Cardiac atrium fibroblast (primary cell): Measurements from ENCODE around the genes C2orf42 and TEX261.

DNA sequence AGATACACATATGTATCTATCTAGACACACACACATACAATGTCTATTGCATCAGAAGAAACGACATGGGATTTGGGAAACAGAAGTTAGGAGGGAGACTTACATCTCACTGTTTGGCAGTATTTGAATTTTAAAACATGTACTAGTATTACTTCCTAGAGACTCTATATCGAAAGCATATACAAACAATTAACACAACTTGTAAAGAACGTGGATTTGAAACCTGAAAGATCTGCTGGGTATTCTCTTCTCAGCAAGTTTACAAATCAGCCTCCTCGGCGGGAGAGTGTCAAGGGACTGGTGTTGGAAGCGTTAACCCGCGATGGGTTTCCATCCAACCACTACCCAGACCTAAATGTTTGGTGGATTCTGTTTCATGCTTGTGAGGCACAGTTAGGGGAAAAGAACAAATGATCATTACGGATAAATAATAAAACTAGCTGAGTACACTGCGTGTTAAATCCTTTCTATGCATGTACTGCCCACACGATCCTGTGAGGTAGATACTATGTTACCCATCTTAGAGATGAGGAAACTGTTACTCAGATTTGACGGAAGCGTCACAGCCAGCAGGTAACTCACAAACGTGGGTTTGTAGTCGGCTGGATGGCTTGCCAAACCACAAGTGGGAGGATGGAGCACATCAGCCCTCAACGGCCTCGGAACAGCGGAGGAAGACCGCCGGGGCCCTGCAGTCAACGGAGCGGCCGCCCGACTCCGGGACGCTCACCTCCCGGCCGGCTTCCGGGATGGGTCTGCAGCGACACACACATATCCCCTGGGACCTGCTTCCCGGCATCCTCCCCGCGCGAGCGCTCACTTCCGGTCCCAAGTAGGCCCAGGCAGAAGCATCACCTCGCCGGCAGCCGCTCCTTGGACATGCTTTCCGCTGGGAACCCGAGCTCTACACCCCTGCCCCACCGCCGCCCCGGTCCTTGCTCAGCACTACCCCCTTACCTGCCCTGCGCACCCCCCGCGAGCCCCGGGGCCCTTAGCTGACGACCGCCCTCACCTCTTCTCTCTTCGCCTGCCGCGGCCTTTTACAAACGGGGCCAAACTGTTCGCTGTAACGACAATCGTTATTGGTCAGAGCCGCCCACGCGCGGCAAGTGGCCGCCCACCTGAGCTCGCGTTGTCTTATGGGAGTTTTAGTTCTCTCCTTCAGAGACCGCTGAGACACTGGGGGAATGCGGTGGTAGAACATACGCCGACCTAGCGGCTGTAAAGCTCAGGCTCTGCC lies at the start of gene C2orf42:
Gene C2orf42, minus strand, starts transcription at position 1,059 of the 1,240 bp plus-strand sequence.
- RAMPAGE, long total RNA = no peak

DNA sequence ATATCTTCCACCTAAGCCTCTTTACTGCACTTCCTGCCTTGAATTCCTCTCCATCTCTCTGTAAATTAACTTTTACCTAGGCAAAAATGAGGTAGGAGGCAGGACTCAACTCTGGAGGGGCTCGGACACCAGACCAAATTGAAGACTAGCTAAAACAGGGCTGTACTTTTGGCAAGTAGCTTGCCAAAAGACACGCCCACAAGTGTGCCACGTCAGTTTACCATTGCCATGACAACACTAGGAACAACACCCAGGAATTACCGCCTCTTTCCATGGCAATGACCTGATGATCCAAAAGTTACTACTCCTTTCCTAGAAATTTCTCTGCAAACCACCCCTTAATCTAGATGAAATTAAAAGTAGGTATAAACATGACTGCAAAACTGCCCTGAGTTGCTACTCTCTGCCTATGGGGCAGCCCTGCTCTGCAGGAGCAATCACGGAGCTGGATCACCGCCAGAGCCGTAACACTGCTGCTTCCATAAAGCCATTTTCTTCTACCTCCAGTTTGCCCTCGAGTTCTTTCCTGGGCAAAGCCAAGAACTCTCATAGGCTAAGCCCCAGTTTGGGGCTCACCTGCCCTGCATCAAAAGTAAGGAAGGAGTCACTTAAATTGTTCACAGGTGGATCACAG lies 65.9 kb upstream of the FAM136A start:
- RAMPAGE, long total RNA = no peak

DNA sequence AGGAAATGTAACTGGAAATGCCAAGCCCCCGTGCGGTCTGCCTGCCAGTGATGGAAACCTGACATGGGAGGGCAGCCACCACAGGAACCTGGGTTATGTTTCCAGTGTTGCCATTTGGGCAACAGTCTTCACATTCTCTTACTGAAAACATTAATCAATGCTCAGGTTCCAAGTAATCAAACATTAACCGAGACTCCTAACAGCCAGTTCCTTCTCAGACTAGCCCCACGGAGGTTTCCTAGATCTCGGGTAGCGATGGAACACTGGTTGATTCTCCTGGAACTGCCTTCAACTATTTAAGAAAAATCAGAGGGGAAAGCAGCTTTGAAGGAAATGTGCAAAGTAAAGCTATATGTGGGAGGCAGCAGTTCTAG lies 2.4 kb downstream of the TGFA start:
- RAMPAGE, long total RNA = no peak

DNA sequence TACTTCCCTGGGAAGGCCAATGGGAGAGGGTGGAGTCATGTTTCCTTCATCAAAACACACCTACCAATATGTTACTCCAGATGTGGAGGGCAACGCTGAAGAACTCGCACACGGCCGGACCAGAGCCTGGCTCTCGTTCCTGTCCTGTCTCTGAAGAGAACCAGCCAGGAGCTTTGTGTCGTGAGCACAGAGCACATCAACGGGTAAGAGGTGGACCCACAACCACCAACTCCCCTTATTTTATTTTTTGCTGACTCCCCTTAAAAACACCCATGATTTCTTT lies 94.9 kb downstream of the ADD2 start:
- RAMPAGE, long total RNA = no peak

GRCh38 chr2:70717314-70717893 lies 50.6 kb downstream of the ADD2 start:
- RAMPAGE, long total RNA = no peak

DNA sequence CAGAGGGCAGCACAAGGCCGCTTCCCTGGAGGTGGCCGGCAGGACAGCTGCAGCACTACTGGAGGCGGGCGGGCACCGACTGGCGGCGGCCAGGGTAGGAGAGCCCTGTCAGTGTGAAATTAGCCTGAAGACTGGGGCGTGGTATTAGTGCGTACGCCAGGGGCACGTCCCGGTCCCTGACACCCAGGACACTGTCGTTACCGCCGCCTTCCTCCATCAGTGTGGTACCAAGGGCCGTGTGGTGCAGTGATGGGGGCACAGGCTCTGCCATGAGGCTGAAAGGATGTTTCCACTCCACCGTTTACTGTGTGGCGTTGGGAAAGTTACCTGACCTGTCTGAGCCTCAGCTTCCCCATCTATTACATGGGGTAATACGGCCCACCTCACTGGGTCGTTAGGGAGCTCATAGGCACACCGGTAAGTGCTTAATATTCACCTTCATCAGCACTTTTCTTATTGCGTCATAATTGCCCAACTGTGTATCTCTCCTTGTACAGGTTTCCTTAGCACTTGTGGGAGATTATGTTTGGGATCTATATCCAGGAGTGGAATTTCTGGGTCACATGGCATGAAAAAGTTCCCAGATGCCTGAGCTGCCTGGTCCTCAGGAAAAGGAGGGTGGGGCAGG lies 28.6 kb upstream of the VAX2 start:
- RAMPAGE, long total RNA = no peak

- RAMPAGE, long total RNA = no peak
Observed at GRCh38 chr2:70897231-70897759, 3.1 kb upstream of the VAX2 start.

DNA sequence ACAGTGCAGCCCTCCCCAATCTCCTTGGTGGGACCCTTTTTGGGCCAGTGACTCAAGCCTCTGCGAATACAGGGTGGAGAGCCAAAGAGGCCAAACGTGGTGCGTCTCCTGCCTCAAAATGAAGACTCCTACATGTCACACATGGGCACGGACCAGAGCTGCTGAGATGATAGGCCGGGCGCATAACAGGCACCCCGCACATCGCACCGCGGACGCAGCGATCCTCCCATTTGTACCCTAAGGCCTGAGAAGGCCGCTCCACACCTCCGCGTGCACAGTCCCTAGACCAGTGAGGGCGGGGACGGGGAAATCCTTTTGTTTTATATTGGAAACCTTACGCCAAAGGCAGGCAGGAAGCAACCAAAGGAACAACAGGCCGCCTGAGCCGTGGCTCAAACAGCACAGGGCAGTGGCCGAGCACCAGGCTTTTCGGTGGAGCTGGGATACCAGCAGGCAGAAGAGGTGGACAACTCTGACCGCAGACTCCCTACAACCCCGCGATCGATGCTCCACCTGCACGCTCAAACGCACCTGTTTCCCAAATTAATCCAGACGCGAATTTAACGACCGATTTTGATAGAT lies 3.6 kb downstream of the VAX2 start:
- RAMPAGE, long total RNA = no peak

- RAMPAGE, long total RNA = no peak
Observed at GRCh38 chr2:70984658-70985185, 6.3 kb downstream of the ANKRD53 start.

DNA sequence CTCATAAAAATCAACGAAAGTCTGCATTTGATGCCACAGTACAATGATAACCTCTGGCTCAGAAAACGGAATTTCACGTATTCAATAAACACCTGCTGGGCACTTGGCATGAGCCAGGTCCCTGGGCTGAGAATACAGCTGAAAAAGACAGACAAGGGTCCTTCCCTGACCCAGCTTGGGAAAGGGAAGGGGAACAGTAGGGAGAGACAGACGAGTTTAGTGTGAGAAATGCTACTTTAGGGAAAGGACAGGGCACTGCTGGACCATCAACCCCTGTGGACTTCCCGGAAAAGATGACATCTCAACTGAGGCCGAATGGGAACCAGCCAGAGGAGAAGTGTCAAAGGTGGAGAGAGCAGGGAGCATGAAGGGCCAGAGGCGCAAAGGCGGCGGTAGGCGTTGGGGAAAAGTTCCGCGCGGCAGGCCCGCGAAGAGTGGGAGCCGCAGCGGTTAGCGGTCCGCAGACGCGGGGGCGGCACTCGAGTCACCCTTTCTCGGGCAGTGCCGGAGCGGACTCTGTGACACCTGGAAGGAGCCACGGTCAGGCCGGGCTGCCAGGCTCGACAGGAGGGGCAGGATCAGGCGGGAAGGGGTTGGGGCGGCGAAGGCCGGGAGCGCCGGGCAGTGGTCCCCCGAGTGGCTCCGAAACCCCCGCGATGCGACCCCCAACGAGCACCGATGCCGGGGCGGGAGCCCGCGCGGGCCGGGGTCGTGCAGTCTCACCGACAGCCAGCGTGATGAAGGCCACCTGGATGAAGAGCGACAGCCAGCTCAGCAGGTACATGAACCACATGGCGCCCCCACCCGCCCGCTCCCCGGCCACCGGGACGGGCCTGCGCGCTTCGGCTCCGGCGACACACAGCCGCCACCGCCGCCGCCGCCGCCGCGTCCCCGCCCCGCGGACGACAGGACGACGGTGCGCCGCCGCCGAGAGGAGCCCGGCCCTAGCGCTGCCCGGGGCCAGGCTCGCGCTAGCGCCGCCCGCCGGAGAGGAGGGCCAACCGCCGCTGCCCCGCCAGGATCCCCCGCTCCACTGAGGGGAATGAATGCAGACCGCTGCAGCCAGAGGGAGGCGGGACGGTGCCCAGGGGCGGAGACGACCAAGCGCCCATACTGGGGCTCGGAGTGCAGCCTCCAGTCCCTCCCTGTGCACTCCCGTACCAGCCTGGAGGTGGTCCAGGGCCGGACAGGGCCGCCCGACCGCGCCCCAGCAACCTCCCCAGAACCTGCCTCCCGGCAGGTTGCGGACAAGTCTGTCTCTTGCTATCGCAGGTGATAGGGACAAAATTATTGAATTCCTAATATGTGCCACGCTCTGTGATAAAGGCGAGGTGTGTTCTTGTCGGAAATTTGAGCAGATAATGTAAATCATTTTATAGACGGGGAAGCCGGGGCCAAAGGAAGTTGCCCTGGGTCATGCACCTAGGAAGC lies at the start of gene TEX261:
Gene TEX261, minus strand, starts transcription at position 909 of the 1,431 bp plus-strand sequence.
- RAMPAGE, long total RNA = no peak

GRCh38 chr2:71225416-71225650 lies 1.6 kb downstream of the PAIP2B start:
- RAMPAGE, long total RNA = no peak

DNA sequence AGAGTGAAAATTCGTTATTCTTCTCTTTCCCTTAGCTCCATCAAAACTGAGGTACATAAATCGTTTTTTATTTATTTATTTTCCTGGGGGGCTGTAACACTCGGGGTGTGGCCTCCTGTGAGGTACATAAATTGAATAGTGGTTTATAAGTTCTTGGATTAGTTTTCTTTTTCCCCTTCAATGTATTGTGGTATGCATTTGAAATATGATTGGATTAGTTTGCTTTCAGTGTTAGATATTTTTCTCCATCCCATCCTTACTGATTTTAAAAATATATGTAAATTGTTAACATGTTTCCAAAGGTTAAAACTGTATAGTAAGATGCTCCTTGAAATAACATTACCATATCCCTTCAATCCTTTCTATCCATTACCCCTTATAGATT lies 7.0 kb downstream of the ZNF638 start:
- RAMPAGE, long total RNA = no peak

DNA sequence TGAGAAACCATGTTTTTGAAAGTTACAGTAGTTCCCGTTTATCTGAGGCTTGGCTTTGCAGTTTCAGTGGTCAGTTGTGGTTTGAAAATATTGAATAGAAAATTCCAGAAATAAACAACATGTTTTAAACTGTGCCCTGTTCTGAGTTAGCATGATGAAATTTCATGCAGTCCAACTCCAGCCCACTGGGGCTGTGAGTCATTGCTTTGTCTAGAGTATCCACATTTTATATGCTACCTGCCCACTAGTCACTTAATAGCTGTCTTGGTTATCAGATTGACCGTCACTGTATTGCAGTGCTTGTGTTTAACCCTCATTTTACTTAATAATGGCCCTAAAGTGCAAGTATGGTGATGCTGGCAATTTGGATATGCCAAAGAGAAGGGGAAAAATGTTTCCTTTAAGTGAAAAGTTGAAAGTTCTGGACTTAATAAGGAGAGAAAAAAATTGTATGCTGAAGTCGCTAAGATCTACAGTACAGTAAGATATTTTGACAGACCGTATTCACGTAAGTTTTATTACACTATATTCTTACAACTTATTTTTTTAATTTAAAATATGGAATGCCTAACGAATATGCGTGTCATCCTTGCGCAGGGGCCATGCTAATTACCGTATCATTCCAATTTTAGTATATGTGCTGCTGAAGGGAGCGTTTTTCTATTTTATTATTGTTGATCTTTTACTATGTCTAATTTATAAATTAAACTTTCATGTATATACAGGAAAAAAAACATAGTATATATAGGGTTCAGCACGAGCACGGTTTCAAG lies 47.8 kb downstream of the ZNF638 start:
- RAMPAGE, long total RNA = no peak

GRCh38 chr2:71423723-71424174 lies 42.8 kb upstream of the DYSF start:
- RAMPAGE, long total RNA = no peak

DNA sequence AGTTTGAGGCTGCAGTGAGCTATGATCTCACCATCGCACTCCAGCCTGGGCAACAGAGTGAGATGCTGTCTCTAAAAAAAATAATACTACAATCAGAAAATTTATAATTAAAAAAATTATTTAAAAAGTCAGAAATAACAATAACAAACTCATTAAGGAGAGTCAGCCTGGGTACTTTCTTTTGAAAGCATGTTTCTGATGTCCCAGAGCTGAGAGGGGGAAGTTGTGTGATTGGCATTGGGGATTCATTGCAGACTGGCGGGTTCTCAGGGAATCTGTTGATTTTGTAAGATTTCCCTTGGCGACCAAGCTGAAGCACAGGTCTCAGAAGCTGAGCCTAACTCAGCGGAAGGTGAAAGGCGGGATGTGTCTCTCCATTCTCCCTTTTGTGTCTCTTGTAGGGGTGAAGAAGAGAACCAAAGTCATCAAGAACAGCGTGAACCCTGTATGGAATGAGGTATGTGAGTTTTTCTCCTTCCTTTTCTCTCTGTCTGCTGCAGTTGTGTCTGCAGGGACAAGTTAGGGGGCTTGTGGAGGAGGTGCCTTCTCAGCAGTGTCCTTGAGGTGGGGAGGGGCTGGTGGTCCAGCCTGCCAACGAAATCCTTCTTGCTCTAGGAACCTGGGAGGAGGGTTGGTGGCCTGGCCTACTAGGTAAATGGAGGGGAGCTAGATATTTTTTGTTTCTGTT lies 14.1 kb downstream of the DYSF start:
- RAMPAGE, long total RNA = no peak

DNA sequence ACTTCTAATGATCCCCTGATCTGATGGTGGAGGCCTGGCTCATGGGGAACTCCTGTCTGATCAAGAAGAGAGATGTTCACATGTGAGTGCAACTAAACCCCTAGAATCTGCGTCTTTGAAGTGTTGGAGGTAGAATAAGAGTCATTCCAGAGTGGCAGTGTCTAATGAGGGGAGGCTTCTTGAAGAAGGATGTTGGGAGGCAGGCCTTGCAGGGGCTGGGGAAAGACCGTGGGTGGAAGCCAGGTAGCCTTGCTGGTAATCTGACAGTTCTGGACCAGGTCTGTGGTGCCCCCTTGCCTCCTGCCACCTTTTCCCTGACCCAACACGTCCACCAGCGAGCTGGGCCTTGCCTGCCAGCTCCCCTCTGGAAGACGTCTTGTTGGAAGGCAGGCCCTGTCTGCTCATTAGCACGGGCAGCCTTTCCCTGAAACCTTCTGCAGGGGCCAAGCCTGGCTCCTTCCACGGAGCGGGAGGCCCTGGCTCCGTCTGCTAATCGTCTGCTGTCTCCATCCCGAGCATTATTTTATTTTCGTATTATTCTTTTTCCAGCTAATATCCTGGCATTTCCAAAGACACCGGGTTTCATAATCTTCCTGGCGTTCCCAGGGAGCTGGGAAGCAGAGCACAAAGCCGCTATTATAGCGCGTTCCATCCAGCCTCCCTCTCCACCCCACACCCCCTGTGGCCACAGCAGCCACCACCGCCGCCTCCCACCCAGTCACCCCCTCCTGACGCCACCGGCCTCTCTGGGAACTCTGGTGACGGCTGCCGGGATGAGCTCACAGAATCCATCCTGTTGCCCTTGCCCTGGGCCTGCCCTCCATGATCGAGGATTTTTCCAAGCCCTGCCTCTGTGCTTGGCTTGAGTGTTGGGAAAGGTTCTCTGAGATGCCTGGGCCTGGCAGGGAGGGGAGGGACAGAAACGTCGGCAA lies 112.2 kb downstream of the DYSF start:
- RAMPAGE, long total RNA = no peak

DNA sequence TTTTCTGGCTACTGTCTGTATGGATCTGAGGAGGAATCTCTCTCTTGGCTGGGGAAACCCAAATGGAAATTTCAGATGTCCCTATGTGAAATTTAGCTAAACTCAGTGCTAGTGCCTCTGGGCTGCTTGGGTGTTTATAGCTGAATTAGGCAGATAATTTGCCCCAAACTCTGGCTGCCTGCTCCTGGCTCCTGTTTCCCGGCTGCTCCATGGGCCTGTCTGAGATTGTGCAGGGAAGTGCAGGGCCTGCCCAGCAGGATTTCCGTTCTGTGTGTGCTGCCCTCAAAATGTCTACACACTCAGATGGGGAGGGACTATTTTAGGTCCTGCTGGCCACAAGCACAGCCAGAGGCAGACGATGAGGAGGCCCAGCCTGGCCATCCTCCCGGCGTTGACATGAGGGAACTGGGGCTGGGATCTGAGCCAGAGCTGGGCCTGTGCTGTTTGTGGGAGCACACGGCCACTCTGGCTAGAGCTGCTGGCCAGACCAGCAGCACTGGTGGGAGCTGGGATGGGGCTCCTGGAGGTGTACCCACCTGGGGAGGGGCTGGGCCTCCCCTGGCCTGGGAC lies 148.4 kb downstream of the DYSF start:
- RAMPAGE, long total RNA = no peak

GRCh38 chr2:71615421-71615963 lies 149.0 kb downstream of the DYSF start:
- RAMPAGE, long total RNA = no peak

DNA sequence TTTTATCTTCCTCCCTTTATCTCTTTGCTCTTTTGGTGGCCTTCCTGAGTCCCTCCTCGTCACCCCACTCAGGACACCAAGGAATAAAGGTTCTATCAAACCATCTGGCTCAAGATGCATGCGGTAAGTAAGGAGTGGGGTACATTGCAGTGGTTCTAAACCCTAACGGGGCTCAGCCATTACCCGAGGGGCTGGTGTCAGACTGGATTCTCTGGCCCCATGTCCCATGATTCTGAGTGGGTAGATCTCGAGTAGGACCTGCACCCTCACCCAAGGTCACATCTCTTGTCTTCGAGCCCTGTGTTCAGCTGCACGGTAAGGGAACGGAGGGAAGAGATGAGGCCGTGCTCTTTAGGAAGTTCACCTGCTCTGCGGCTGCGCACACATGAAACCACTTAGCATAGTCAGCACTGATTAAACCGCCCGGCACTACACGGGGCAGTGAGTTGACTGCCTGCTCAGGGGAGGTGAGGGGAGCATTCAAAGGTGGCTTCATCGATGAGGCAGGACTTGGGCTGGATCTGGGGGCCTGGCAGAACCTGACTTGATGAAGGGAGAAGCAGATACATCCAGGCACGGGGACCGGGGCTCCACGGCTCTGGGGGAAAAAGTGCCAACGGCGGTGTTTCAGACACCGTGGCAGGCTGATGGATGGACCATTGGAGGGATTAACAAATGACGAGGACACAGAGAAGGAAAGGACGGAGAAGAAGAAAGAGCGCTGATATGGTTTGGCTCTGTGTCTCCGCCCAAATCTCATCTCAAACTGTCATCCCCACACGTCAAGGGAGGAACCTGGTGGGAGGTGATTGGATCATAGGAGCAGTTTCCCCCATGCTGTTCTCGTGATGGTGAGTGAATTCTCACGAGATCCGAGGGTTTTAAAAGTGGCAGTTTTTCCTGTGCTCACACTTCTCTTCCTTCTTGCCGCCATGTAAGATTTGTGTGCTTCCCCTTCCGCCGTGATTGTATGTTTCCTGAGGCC lies 248.7 kb downstream of the CYP26B1 start:
- RAMPAGE, long total RNA = no peak

DNA sequence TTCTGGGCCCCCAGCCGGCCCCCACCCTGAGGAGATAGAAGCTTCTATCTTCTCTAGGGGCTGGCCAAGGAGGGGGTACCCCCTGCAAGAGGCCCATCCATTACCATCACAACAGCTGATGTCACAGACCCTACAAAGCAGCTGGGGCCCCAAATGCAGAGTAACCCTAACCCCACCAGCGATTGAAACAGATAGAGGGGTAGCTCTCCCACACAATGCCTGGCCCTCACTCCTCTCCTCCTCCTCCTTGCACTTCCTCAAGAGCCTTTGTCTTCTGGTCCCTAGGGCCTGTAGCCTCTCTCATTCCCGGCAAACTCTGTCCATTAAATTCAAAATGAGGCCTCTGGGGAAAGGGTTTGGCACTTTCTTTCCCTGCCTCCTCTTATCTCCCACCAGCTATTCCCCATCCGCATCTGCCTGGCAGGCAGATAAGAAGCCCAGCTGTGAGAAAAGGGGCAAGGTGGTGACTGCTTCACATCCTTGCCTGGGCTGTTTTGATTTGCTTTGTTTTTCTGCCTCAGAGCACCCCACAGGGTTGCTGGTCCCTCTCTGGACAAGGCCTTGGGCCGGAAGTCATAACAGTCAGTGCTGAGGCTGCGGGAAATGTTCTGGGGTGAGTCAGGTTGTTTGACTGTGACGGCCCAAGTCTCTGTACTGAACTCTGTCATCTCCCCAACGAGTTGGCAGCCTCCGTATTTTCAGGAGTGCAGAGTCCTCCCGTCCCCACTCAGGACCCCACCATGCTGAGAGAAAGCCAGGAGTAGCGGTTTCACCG lies 26.1 kb upstream of the CYP26B1 start:
- RAMPAGE, long total RNA = no peak